ENCODE data around the gene CCR1.

- PRO-cap: no peak
These were observed 22.8 kb upstream of the CXCR6 start for GRCh38 chr3:45920430-45920803.

- PRO-cap: no peak
These were observed 35.4 kb upstream of the XCR1 start for GRCh38 chr3:46062636-46063125.

DNA sequence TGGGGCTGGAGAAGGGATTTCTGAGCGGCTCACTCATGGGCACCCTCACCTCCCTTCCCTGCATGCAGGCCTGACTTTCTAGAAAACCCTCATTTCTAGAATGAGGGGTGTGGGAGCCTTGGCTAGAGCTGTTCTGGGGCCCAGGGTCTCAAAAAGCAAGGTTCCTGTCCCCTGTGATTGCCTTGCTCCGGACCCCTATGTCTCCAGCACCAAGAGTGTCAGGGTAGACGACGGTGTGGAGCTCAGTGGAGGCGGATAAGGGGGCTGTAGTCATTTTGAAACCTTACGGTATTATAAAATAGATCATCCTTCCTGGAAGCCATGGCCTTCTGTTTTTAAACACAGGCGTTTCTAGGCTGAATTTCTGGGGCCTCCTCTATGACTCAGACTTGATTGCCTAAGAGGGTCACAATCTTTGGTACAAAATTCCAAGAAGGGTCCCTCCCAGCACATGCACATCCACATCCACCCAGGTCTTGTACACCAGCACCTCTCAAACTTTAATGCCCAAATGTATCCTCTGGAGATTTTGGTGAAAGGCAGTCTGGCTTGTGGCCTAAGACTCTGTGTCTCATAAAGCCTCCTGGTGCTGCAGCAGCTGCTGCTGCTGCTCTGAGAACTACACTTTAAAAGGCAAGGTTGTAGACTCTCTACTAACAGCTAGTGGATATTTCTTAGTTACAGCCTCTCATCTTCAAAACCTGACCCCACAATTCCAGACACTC, 70.5 kb upstream of the XCR1 start:
- PRO-cap: unidirectional peak, minus-strand start at position 257 of the sequence

DNA sequence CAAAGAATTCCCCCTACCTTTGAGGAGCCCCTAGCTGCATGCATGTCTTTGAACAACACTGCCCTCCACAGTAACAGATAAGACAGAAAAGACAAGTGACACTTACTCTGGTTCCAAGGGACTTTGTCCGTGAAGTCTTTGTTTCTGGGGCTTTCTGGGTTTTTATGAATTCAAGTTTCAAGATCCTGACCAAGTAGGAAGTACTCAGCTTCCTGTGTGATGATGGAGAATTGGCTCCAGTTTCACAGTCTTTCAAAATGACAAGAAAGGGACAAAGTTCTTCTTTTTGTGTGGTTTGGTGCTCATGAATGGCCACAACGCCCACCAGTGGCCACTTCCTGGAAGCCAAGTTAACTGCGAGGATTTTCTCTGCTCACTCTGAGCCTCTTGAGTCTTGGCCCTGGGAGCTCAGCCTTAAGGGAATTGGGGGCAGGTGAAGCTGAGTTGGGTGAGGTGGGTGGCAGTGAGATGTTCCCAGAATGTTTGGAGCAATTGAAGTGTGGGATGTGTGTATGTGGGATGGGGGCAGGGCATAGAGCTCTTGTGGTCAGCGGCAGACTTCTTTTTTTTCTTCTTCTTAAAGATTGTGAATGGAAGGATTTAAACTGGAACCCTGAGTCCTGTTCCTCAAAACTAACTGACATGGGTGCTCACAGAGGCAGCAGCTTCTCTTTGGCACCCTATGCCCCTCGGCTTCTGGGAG, at the start of gene CCR1:
CCR1 (minus strand) TSS at position 138 of the 703 bp plus-strand sequence.
- PRO-cap: unidirectional peak, minus-strand start at position 259 of the sequence

- PRO-cap: no peak
These were observed 2.6 kb downstream of the LTF start for GRCh38 chr3:46462152-46462525.

DNA sequence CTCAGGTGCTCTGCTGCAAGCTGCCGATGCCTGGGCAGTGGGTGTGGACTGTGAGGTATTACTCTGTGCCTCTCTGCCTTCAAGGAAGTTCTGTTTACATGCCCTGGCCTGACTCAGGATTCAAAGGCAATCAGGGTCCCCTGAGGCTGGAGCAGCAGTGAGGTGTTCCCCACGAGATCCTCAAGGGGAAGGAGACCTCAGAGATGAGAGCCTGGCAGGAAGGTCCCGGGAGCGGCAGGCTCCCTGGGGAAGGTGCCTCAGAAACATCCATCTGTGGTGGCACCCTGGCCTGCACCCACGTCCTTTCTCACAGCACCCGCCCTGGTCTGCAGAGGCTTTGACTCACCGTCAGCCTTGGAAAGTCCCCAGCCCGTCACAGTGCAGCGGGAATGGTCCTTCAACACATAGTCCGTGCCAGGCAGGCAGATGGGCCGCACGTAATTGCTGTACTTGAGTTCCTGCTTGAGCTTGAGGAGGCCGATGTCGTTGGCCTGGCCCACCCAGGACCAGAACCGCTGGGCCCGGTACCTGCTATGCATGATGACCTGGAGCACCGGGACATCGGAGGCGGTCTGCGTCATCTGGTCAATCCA, 3.7 kb downstream of the PRSS50 start:
- PRO-cap: no peak

DNA sequence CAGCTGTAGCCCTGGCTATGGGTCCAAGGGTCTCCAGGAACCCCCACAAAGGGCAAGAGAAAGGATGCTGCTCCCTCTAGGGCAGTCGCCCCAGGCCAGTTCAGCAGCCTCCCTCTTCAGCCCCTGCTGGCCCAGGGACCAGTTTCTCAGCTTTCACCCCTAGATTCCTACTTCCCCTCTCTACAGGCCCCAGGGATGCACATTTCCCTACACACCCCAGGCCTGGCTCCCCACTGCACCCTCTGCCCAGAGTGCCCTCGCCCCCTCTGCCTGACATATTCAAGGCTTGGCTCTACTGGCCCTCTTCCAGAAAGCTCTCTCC, 990 bp upstream of the MYL3 start:
- PRO-cap: no peak

DNA sequence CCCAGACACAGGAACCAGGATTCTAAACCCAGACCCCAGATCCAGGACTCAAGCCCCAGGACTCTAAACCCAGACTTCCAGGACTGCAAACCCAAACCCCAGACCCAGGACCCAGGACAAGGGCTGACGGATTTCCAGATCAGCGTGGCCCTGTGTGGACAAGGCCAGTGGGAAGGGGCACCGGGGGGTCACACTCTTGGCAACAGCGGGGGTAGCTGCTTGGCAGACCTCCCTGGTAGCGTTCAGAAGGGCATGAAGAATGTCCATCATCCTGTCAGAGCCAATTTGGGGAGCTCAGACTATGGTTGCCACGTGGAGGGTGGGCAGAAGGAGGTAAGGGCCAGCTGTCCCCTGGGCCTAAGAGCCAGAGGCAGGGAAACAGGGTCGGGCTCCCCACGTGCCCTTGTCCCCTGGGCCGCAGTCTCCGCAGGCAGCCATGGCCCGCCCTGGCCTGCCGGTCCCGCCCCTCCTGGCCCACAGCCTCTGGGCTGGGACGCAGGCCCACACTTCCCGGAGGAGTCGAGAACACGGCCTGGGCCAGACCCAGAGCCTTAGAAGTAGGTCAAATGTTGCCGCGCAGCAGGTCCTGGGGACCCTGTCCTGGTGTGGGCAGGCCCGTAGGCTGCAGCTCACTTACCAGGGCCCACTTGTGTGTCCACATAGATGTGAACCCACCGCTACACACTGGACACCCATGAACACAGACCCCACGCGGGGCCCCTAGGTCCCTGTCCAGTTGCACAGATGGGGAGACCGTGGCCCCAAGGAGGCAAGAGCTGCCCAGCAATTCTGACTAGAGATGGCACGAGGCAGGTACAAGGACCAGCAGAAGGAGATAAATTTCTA, 4.2 kb upstream of the MYL3 start:
- PRO-cap: bidirectional peak, plus-strand start at position 506 of the sequence, minus-strand start at position 408 of the sequence

DNA sequence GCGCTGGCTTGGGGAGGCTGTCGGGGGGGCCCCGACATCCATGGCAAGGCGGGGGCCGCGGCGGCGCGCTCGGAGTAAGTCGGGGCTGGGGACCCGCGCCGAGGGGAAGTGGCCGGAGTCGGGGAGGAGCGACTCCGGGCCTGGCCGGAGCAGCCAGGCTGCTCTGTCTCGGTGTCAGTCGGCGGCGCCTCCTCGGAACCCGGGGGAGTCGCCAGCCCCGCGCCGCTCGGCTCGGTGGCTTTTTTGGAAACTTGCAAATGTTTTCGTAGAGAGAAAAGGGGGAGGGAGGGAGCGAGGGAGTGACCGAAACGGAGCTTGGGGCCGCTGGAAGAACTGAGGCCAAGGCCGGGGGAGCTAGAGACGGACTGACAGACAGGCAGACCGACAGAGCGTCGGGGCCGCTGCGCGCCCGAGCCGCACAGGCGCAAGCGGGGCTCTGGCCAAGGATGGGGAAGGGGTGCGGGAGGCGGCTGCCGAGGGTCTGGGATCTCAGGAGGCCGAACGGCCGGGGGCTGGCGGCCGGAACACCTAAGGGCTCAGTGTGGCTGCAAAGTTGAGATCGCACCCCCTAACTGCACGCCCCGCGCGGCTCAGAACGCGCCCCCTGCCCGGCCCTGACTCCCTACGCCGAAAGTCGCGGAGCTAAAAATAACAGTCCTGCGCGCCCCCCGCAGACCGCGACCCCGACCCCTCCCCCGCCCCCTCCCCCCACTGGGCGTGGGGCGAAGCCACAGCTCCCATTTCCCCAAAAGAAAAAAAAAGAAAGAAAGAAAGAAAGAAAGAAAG, 5.1 kb downstream of the PTH1R start:
- PRO-cap: bidirectional peak, plus-strand start at position 387 of the sequence, minus-strand start at position 236 of the sequence; bidirectional peak, plus-strand start outside the sequence, minus-strand start at position 526 of the sequence

DNA sequence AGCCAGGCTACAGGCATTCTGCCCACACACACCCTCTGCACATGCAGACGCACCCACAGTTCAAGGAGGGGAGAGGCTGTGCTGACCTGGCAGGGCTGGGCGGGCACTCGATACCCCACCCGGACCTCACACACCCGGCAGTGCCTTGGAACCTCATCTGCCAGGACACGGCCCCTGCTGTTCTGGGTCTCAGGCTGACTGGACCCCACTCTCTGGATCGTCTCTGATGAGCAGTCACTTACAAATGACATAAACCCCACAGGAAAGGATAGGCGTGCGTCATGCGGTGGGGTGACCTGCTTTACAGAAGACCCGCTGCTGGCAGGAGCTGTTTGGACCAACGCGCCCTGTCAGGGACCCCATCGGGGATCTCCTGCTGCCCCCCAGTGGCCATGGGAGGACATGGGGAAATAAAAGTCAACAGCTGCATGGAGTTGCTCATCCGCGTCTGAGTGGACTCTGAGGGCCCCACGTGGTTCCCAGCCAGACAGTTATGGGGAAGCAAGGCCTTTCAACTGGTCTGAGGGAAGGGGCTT, 31.9 kb downstream of the PTH1R start:
- PRO-cap: no peak

DNA sequence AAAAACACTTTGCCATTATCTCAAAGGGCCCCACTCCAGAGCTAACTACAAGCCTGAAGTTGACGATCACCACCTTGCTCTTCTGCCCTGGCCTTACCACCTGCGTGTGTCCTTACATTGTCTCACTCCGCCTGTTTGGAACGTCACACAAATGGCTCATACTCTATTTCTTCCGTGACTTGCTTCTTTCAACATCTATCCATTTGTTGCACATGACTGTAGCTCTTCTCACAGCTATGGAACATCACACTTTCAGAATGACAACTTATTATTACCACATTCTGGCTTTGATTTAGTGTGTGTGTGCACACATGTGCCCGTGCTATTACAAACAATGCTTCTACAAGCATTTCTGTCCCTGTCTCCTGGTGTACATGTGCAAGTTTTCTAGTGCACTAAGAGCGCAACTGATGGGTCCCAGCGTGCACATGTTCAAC, 37.7 kb downstream of the PTH1R start:
- PRO-cap: no peak

DNA sequence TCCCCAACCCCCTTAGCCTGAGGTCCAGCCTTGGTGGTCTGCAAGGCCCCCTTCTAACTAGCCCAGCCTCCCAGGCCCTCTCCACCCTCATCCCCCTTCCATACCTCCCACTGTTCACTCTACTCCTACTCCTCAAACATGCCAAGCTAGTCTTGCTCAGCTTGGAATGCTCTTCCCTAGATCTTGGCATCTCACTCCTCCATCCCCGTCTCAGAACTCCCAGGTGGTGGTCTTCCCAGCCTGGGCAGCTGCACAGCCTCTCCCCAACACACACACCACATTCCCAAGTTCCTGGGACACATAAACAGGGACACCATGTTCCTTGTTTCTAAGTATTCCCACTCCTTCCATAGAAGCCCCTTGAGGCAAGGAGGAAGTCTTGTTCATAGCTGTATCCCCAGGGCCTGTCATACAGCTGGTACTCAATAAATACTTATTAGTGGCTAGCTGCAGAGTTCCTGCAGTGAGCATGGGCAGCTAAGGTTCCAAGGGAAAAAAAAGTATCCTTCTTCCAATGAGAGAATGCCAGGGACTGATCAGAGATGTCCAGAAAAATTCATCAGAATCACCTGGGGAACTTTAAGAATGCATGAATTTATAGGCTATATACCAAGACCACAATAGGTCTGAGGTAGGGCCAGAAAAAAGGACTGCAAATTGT, 9.1 kb downstream of the CCDC12 start:
- PRO-cap: no peak

DNA sequence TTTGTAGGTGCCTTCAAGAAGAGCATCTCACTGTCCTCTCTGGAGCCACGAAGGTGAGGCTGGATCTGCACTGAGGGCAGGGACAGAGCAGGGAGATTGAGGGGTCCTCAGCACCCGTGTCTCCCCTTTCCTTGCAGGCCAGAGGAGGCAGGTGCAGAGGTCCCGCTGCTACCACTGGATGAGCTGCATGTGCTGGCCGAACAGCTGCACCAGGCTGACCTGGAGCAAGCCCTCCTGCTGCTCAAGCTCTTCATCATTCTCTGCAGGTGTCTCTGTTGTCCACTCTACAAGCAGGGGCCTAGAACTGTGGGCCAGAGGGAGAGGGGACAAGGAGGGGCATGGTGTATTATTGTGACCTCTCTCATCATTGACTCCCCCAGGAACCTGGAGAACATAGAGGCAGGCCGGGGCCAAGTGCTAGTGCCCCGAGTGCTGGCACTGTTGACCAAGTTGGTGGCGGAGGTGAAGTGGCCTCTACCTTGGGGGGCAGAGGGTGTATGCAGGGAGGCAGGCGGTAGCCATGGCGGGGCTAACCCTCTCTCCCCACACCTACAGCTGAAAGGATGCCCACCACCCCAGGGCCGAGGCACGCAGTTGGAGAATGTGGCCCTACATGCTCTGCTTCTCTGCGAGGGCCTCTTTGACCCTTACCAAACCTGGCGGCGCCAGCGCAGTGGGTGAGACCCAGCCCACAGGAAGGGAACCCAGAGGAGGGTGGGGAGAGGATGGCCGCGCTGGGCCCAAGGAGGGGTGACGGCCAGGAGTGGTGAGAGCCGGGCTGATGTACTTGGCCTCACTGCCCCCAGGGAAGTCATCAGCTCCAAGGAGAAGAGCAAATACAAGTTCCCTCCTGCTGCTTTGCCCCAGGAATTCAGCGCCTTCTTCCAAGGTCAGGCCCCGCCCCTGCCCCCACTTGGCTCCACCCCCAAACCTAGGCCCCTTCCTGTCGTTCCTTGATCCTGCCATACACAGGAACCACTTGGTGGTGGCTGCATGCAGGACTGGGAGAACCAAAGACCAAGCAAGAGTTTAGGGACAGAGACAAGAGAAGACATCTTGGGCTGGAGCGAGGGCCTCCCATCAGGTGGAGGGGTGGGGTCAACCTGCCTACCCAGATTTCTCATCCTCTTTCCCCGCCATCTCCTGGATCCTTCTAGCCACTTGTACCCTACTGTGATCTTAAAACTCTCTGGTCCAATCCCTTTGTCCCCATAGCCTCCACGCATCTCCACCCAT, 9.7 kb downstream of the NBEAL2 start:
- PRO-cap: no peak

GRCh38 chr3:47002869-47003284, 23.4 kb downstream of the NBEAL2 start:
- PRO-cap: no peak

GRCh38 chr3:47003558-47004016, 24.1 kb downstream of the NBEAL2 start:
- PRO-cap: no peak

- PRO-cap: no peak
These were observed 37.3 kb downstream of the NBEAL2 start for GRCh38 chr3:47016433-47017581.

- PRO-cap: no peak
These were observed 40.6 kb downstream of the NBEAL2 start for GRCh38 chr3:47020023-47020570.

DNA sequence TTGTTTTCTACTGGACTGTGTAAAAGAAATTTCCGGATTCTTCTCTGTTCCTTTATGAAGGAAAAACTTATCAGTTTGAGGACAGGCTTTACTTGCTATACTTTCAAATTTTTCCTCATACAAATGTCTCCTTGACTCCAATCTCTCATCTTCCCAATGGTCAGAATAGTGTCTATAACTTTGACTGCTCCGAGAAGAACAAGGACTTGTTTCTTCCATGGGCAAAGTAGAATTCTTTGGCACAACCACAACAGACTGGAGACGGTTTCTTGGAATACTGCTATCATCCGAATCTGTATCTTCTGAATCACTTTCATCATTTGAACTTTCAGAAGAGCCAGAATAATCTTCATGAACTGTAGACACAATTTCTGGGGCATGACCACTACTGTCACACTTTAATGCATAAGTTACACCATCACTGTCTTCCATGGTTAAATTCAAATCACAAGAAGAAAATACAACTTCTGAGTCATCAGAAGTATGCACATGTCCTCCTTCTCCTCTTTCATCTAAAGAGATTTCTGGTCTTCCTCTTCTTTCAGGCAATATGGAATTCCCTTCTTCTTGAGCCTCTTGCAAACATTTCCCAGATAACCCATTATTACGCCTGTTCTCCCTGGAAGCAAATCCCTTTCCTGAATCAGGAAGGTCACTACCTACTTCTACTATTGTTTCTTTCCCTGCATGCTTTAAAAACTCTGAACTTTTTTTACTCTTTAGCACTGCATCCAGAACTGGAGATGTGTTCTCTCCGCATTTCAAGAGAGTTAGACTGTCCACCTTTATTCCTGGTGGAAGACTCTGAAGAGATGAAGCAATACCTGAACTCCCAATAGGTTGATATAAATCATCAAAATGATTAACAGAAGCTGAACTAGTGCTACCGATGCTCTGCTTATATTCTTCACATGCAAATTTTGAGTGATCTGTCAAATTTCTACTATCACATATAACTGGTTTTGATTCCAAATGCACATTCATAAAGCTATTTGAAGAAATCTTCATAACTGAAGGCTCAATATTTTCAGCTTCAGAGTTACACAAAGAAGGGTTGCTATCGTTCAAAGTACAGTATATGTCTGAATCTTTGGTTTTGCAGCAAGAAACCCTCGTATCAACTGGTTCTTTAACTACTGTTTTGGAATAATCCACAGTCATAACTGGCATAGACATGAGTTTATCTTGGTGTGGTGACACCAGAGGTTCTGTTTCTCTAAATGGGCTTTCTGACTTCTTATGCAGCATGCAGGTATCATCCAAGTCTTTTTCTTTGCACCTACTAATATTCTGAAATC, 42.3 kb downstream of the SETD2 start:
- PRO-cap: no peak

- PRO-cap: no peak
These were observed 34.6 kb downstream of the PTPN23 start for GRCh38 chr3:47415035-47416206.

DNA sequence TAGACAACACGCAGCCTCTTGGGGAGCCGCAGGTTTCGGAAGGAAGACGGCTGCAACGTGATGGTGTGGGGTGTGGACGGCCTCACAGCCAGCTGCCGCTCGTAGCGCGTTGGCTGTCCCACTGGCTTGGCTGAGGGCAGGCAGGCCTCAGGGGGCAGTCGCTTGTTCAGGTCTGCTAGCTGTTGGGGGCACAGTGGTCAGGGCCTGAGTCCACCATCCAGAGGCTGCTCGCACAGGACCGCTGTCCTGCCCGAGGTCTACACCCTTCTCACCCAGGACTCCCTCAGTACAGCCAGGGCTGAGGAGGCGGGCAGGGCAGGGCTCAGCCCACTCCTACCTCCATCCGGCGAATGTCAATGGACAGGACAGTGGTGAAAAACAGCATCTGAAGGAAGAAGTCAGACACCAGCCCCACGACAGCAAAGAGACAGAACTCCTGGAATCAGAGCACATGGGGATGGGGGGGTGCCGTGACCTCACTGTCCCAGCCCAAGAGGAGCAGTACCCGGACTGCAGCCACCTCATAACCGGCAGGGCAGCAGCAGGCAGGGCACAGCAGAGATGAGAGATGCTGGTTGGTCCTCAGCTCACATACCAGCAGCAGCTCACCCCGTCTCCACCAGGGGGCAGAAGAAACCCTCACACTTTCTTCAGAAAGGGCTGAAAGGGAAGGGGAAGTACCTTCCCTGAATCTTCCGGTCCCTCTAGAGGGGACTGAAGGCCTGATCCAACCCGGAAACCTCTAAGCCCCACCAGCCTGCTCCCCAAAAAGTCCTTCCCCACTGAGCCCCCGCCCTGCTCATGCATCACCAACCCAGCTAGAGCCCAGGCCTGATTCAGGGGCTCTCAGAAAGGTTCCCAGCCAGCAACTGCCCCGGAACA, 40.0 kb downstream of the PTPN23 start:
- PRO-cap: unidirectional peak, plus-strand start at position 299 of the sequence